AG04449 (cell line): ENCODE results near the gene ACOX2.

DNA sequence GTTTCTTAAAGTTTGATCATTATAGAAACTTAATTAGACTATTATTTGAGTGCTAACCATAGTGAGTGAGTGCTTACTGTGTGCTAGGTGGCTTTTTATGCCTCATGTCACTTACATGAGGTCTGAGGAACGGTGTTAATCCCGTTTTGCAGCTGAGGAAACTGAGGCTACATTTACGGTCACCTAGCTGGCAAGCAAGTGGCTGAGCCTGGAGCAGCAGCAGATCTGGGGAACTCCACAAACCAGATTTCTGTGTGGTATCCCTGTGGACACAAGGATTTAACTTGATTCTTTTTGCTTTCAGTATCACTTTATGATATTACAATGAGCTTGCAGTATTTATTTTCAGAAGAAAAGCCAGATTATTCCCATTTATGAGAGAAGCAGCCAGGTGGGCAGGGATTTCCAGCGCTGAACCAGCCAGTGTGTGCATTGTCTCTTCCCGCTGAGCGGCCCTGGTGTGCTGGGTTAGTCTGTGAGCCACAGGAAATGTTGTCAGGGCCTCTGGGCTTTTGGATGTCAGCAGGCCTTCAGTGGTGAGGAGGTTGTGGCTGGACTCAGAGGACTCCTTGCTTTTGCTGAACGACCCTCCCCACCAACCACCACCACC lies 32.8 kb downstream of the FLNB start:
- RRBS: no CpG with 5 or more reads among the region's 7 CpGs

DNA sequence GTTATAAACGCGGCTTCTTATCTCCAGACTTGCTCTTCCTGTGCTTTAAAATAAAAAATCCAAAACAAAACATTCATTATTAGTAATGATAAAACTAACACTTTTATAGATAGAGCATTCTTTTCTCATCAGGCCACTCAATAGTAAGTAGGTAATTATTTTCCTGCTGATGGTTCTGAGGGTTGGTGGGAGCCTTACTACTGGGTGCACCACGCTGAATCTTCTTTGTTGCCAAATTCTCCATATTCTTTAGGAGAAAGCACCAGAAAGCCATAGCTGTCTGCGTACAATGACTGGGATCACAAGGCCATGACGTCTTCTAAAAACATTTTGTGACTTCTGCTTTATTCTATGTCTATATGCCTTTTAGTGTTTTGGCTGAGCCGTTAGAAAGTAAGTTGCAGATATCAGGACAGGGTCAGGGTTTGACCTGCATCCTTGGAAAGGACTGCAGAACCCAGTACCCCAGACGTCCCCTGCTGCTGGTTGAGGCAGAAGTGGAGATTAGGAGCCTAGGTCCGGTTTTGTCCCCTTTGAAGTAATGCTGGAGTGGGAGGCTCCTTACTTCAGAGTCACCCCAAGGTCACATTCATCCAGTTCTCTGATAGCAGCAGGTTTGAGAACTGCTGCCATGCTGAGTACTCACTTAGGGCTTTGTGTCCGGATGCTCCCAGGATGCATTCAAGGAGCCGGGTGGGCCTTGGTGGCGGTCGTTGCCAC lies 95.6 kb downstream of the DNASE1L3 start:
- RRBS: no CpG with 5 or more reads among the region's 12 CpGs

GRCh38 chr3:58115855-58116739 lies 94.7 kb downstream of the DNASE1L3 start:
- RRBS: no CpG with 5 or more reads among the region's 12 CpGs

DNA sequence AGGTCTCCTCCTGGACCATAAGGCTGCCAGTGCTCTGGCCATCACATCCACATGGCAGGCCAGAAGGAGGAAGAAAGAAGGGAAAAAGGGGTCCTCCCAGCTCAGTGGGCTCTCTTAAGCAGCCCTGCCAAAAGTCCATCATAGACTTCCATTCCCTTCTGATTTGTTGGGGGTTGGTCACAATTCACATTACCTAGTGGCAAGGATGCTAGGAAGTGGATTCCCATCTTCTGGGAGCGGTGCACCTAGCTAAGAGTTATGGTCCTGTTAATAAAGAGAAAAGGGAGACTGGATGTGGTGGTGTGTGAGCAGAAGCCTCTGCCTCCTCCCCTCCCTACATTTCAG lies 75.4 kb downstream of the DNASE1L3 start:
- RRBS: no CpG with 5 or more reads among the region's 1 CpG

DNA sequence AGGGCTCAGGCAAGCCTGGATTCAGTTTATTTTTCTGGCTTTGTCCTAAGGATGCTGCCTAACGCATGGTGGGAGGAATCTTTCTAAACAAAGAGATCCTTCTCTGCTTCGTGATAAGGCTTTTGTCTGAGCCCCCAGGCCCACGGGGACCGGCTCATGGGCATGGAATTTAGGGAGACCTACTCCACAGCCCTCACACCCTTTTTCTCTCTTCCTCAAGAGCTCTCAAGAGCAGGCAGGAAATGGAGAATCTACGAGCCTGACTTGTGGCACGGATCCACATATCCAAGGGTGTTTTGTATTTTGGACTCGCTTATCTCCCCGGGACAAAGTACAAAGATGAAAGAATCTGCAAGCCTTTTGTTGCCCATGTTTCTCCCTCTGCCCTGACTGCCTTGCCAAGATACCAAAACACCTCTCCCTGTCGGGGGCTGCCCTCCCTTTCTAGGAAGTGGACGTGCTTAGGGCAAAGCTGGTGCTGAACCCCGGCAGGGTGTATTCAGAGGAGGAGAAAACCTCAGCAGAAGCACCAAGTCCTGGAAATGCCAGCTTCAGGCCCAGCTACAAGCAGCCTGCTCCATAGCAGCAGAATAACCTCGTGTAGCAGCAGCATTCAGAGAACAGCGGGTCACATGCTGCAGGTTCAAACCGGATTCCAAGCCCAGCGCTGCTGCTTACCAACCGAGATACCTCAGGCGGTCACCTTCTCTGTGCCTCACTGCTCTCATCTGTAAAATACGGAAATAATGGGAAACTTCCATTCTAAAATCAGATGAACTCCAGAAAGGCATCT lies 35.3 kb downstream of the DNASE1L3 start:
- RRBS: no CpG with 5 or more reads among the region's 18 CpGs

DNA sequence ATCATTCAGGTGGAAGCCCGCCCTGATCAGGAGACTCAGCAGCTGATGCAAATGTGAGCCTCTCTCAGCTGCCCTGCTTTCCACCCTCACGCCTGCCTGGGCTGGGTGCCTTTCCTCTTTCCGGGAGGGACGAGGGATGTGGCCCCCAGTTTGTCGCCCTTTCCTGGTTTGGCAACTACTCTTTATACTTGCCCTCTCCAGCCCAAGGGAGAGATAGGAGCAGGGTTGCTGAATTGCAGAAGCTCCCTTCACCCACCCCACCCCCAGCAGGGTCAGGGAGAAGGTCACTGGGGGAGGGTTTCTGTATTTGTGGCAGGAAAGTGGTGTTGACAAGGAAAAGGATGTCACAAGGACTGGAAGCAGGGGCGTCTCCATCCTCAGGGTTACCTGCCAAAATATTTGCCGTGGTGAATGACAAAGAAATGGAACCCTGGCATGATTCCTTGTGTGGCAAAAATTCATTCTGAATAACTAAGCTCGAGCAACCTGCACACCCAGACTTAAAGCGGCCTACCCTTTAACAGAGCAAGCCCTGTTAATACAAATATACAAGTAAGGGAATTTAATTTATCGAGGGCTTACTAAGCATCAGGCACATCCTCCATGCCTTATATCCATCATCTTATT lies 21.6 kb downstream of the DNASE1L3 start:
- RRBS: no CpG with 5 or more reads among the region's 10 CpGs

DNA sequence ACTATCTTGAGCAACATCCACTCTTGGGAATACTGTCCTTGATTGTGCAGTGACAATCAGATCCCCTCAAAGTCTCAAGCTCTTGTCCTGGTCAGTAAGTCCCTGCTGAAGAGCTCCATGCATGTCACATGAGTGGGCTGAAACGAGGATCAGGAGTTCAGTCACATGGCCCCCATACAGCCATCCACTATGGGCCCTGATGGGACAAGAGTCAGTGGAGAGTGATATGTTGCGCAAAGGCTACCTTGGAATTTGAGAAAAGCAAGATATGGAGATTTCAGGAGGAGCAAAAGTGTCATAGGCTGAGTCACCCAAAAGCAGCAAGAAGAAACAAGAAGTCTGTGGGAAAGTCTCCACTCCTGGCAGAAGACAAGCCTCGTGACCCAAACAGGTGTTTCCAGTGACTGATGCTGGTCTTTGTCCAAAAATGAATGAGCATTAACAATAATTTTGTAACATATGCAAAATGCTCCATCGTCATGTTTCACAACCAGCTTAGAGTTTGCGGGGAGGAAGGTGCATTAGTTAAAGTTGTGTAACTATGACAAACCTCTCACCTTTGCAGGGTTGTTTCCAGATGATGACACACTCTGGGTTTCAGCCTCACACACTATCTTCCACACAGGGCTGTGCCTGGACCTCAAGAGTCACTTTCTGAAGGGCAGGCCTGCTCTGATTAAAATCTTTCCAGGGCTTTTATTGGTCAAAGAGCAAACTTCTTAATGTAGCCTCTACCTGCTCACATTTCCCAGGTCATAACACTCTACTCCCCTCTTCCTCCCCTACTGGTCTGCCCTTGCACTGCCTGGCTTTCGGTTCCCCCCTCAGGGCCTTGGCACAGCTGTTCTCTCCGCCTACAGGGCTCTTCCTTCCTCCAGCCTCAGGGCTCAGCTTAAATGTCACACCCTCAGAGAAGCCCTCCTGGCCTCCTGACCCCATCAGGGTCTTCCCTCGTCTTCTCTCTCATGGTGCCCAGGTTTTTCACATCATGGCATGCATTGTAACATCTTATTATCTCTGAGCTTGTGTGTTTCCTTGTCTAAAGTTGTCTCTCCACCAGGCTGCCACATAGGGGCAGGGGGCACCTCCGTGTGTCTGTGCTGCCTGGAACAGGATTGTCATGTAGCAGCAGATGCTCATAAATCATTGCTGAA lies 4.0 kb upstream of the DNASE1L3 start:
- RRBS: no CpG with 5 or more reads among the region's 9 CpGs

DNA sequence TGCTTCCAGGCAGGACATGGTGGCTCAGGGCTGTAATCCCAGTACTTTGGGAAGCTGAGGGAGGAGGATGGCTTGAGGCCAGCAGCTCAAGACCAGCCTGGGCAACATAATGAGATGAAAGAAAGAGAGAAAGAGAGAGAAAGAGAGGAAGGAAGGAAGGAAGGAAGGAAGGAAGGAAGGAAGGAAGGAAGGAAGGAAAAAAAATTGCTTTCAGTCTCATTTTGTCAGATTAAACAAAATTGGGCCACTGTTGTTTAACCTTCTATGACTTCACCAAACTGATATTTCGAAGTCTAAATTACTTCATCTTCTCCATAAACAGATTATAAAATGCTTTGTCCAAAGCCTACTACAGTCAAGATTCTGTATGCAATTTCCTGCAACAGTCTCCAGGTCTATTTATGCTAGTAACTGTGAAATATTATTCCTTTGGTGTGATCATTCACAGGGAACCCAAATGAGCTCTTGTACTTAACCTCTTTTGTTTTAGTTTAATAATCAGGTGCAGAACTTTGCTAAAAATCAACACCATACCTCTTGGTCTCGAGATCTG lies 6.5 kb upstream of the ABHD6 start:
- RRBS: no CpG with 5 or more reads among the region's 2 CpGs

GRCh38 chr3:58249509-58250731 lies 12.3 kb downstream of the ABHD6 start:
- RRBS: no CpG with 5 or more reads among the region's 13 CpGs

DNA sequence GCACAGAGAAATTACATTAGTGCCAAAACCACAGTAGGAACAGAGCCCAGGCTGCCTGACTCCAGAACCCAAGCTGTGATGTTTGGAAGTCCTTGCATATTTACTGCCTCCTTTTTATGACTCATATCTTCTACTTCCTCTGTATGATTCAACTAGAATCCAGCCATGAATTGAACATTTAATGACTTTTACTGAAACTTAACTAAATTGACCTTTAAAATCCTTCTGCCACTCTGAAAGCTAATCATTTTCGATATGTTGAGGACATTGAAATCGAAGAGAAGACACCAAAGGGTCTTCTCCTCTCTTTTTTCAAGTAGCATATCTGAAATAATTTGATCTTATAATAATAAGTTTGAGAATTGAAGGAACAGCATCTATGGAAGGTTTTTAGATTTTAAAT lies 33.8 kb upstream of the RPP14 start:
- RRBS: no CpG with 5 or more reads among the region's 2 CpGs

DNA sequence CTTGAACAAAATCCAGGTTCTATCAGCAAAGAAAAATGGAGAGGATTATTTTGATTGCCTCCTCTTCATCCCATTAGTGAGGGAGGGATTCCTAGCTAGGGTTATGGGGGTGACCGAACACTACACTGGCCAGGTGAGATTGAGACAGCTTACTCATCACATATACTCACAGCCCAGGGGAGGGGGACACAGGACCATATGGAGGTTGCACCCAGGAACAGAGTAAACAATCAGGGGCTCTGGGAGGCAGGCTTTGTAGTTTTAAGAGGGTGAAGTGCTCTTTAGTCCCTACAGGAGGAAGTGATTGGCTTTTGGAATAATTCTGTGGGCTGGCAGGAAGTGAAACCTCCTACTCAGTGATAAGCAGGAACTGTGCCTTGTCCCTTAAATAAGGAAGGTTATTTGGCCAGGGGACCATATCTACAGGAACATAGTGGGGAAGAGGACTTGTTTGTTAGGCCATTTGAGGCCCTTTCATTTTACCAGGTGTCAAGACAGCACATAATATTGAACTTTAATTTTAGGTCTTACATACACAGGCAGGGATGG lies 17.5 kb upstream of the KCTD6 start:
- RRBS: no CpG with 5 or more reads among the region's 1 CpG

- RRBS: no CpG with 5 or more reads among the region's 9 CpGs
Measured at GRCh38 chr3:58537025-58537703, at the start of gene ACOX2. ACOX2 (minus strand) TSS chr3:58537190.

DNA sequence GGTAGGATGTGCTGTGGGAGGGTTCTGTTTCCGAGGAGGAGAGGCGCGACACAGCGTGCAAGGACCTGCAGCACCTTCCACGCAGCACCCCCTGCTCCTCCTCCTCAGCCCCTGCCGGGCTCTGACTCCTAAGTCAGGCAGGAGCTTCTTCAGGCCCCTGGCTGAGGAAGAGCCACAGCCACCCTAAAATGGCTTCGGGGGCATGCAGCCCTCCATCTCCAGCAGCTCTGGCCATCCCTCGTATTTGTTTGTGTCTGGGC lies 32.5 kb downstream of the FAM3D start:
- RRBS: no CpG with 5 or more reads among the region's 8 CpGs

GRCh38 chr3:58682836-58683446 lies 16.4 kb upstream of the FAM3D start:
- RRBS: no CpG with 5 or more reads among the region's 6 CpGs

- RRBS: no CpG with 5 or more reads among the region's 8 CpGs
Measured at GRCh38 chr3:60048521-60048988, 998.7 kb upstream of the CFAP20DC start.

- RRBS: no CpG with 5 or more reads among the region's 2 CpGs
Measured at GRCh38 chr3:60080467-60081151, 1030.8 kb upstream of the CFAP20DC start.

- RRBS: no CpG with 5 or more reads among the region's 1 CpG
Measured at GRCh38 chr3:60124898-60125234, 1075.0 kb upstream of the CFAP20DC start.

GRCh38 chr3:60759974-60760463 lies 491.2 kb downstream of the FHIT start:
- RRBS: no CpG with 5 or more reads among the region's 4 CpGs

GRCh38 chr3:60804826-60805106 lies 446.5 kb downstream of the FHIT start:
- RRBS: no CpG with 5 or more reads among the region's 2 CpGs

GRCh38 chr3:60967068-60967296 lies 284.3 kb downstream of the FHIT start:
- RRBS: no CpG with 5 or more reads among the region's 1 CpG